Transverse colon (tissue), 4 donors: ENCODE measurements around a stretch of chr22.

- PRO-cap = no peak
- RAMPAGE, long total RNA, 4 experiments = start-site peak on the plus strand in 1 of 4 experiments, at chr22:37807082-37807226 at its widest, 13 reads per replicate
Measured at GRCh38 chr22:37806801-37807303, 882 bp upstream of the GCAT start.

- PRO-cap = no peak
- RAMPAGE, long total RNA, 4 experiments = start-site peak on the minus strand in 1 of 4 experiments, at chr22:37833014-37833117 at its widest, 11 reads per replicate
Measured at GRCh38 chr22:37832445-37833280, 9.5 kb downstream of the GALR3 start.

GRCh38 chr22:37854889-37855386 lies 5.7 kb downstream of the EIF3L start:
- PRO-cap = no peak
- RAMPAGE, long total RNA, 4 experiments = start-site peak on the plus strand in 2 of 4 experiments, at chr22:37854843-37855572 at its widest, 7 to 14 reads per replicate

GRCh38 chr22:37877454-37878157 lies 28.4 kb downstream of the EIF3L start:
- PRO-cap = no peak
- RAMPAGE, long total RNA, 4 experiments = no peak in any of the 4 experiments

- PRO-cap = no peak
- RAMPAGE, long total RNA, 4 experiments = no peak in any of the 4 experiments
Measured at GRCh38 chr22:37887519-37888351, 18.4 kb upstream of the MICALL1 start.

- PRO-cap = unidirectional peak, plus-strand start at chr22:37913562
- RAMPAGE, long total RNA, 4 experiments = no peak in any of the 4 experiments
Measured at GRCh38 chr22:37913135-37913677, 7.1 kb downstream of the MICALL1 start.

- PRO-cap = no peak
- RAMPAGE, long total RNA, 4 experiments = no peak in any of the 4 experiments
Measured at GRCh38 chr22:37985203-37985631, 862 bp upstream of the SOX10 start.

DNA sequence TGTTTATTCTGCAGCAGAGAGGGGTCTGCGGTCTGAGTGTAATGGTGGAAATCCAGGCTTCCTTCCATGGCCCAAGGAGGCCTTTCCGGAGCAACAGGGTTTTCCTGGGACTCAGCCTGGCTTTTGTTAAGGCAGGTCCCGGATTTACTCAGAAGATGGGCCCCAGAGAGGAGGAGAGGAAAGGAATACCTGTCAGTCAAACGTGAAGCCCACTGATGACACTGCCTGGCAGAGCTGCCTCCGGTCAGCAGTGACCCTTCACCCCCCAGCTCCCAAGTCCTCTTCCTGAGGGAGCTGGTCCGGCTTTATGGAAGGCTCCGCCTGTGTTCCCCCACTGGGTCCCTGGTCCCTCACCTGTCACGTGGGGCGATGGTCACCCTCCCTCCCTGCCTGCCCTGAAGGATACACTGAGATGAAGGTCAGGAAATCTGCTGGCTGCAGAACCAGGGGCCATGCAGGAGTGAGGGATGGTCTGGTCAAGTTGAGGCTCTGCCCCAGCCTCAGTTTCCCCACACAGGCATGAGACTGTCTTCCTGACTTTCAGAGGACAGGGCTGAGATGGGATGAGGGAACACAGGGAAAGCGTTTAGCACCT lies 2.9 kb upstream of the SOX10 start:
- PRO-cap = no peak
- RAMPAGE, long total RNA, 4 experiments = no peak in any of the 4 experiments

DNA sequence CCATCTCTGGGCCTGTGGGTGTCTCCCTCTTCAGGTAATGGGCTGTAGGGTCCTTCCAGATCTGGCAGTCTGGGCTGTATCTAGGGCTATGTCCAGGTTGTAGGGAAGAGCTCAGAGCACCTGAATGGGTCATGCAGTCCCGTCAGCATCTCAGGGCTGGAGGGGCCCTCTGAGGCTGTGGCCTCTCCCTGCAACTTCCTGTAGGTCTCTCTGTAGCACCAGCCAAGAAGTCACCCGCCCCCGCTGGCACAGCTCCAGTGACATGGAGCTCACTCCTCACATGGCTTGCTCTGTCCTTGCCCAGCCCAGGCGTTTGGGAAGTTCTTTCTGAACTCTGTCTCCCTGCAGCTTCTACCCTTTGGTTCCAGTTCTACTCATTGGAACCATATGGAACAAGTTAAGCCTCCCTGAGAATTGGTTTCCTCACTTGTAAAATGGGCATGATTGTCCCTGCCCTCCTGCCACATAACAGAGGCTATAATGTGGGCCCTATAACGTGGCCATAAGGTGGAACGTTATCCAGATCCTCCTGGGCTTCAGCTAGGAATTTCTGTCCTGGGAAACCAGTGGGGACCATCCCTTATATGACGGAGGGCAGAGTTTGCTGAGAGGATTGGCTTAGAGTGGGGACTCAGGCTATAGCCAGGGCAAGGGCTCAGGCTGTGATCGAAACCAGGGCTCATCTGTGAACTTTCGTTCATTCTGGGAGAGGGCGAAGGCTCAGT lies 33.3 kb upstream of the SOX10 start:
- PRO-cap = unidirectional peak, minus-strand start at position 152 of the sequence; unidirectional peak, minus-strand start at position 200 of the sequence
- RAMPAGE, long total RNA, 4 experiments = no peak in any of the 4 experiments

DNA sequence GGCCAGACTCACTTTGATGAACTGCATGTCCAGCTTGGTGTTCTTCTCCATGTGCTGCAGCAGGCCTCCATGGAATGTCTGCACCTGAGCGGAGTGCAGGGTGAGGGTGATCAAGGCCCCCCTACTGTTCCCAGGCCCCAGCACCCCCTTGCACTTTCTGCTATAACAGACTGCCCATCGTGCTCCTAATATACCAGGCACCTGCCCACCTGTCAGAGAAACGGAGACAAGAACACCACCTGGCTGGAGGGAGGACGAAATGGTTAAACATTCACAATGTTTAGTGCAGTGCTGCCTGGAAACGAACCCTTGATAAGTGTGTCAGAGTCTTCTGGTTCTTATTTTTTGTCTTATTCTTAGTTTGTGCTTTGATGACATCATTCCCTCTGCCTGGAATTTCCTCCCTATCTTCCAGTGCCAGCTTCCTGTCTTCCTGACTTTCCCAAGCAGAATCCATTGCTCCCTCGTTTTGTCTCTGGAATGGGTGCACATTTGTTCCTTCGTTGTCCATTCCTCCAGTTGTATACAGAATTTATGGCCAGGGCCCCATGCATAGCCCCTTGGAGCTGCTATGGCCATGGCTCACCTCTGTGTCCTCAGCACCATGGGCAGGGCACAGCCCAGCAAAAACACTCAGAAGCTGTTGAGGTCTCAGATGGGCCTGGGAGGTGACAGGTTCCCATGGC lies 11.9 kb downstream of the BAIAP2L2 start:
- PRO-cap = no peak
- RAMPAGE, long total RNA, 4 experiments = start-site peak on the minus strand in 1 of 4 experiments, centred at positions 78 to 148 of the sequence, 23 to 28 reads per replicate

DNA sequence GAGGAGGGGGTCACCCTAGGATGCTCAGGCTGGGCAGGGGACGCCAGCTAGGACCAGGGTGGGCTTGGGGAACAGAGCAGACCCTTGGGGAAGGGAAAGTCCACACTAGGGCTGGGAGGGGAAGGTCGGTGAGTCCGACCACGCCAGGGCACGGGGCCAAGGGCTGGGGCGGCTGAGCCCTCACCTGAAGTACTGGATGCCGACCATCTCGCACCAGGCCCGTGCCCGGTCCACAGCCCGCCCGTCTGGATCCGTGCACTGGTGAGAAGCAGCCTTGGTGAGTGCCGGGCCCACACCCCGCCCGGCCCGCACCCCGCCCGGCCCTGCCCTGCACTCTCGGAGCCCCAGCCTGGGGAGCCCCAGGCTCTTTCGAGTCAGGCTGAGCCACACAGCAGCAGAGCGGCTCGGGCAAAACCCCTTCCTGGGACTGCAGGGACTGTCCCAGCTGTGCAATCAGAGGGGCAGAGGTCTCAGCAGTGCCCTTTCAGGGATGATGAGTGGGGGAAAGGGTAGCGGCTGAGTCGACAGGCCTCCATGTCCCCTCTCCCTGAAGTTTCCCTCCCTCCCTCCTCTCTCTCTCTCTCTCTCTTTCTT lies 1.9 kb upstream of the BAIAP2L2 start:
- PRO-cap = bidirectional peak, plus-strand start at position 362 of the sequence, minus-strand start at position 247 of the sequence
- RAMPAGE, long total RNA, 4 experiments = start-site peak on the minus strand in 1 of 4 experiments, centred at position 264 of the sequence, 9 reads per replicate

DNA sequence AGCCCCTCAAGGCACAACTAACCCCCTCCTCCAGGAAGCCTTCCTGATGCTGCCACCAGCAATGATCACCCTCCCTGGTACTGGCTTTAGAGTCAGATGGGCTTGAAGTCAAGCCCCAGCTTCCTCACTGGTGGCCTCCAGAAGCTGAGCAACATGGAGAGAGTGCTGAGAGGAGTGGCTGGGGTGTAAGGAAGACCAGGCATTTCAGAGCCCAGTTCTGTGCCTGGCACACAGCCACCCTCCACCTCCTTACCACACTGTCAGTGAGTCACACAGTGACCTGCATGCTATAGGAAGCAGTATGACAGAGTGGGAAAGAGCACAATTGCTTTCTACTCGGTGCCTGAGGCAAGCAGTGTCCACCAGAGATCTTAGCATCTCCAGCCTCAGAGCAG lies 24.8 kb upstream of the BAIAP2L2 start:
- PRO-cap = no peak
- RAMPAGE, long total RNA, 4 experiments = no peak in any of the 4 experiments

- PRO-cap = no peak
- RAMPAGE, long total RNA, 4 experiments = no peak in any of the 4 experiments
Measured at GRCh38 chr22:38205188-38205846, 3.5 kb downstream of the MAFF start.

DNA sequence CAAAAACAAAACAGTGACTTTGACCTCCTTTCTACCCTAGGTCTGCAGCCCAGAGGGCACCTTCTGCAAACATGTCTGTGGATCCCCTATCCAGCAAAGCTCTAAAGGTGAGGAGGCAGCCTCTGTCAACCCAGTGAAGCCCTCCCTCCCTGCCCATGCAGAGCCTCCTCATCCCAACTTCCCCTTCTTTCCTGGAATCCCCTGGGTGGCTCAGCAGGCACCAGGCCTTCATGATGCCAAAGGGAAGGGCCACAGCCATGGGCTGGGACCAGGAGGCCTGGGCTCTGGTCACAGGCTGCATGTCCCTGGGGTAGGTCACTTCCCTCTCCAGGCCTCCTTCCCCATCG lies 12.0 kb downstream of the MAFF start:
- PRO-cap = no peak
- RAMPAGE, long total RNA, 4 experiments = no peak in any of the 4 experiments

- PRO-cap = unidirectional peak, plus-strand start at chr22:38272277
- RAMPAGE, long total RNA, 4 experiments = no peak in any of the 4 experiments
Measured at GRCh38 chr22:38271820-38272877, 661 bp downstream of the TMEM184B start.

- PRO-cap = no peak
- RAMPAGE, long total RNA, 4 experiments = no peak in any of the 4 experiments
Measured at GRCh38 chr22:38289703-38290893, 17.3 kb upstream of the TMEM184B start.

DNA sequence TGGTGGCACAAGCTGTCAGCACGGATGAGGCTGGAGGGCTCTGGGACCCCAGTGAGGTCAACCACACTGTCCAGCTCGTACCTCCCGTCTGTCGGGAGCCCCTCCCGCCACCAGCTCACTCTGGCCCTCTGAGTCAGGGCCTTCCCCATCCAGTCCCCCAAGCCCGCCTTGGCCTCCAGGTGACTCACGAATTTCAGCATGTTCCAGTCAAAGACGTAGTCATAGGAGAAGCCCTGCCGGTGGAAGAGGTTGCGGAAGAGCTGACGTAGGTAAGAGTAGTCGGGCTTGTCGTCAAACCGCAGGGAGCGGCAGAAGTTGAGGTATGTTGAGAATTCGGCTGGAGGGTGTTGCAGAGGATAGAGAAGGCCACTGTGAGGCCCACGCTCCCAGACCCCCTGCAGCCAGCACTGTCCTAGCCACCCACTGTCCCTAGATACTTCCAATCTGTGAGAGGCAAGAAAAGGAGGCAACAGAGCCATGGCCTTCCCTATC lies 18.6 kb downstream of the CSNK1E start:
- PRO-cap = no peak
- RAMPAGE, long total RNA, 4 experiments = no peak in any of the 4 experiments

DNA sequence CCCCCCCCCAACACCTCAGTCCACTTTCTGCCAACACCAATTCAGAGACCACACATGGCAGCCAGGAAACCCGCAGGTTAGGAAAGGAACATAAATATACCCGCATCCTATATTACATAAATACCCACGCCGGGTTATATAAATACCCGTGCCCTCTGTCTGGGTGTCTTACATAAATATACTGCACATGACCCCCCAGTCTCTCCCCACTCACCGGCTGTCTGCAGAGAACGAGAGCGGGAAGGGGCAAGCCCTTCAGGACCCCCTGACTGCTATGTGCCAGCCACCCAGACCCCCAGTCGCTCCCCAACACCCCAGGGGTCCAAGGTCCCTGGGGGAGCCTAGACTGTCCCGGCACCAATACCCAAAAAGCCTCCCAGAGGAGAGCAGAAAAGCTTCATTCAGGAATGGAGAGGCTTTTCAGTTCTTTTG lies 1.6 kb downstream of the CSNK1E start:
- PRO-cap = no peak
- RAMPAGE, long total RNA, 4 experiments = no peak in any of the 4 experiments

- PRO-cap = unidirectional peak, minus-strand start at chr22:38317886
- RAMPAGE, long total RNA, 4 experiments = no peak in any of the 4 experiments
Measured at GRCh38 chr22:38317653-38318000, 394 bp upstream of the CSNK1E start.

DNA sequence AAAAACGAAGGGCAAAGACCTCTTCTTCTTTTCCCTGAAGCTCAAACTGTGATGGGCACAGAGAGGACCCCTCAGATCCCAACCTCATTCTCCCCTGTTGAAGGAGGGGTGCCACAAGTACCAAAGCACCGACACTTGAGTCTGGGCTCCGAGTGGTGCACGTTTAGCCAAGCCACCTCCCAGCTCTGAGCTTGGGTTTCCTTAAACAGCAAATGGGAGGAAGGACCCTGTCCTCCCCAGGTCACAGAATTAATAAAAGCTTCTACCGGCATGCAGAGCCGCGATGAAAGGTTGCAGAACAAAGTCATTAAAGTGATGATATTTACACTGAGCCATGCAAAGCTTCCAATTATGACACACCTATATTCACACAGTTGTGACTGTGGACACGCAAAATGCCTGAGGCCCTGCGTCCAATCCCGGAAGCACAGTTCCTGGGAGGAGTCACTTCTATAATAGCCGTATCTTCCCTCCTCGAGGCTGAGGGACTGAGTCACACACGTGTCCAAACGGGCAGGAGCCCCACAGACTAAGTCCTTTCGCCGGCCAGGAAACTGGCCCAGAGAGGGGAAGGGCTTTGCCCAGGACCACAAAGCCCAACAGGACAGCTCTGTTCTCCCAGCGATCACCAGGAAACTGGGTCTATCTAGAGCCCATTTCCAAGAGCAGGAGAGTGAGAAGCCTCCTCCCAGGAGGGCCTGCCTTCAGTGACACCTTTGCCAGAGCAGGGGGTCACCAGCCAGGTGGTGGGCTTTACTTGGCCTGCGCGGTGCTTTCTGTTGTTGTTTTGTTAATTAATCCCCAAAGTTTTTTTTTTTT lies 977 bp upstream of the CSNK1E start:
- PRO-cap = bidirectional peak, plus-strand start at position 504 of the sequence, minus-strand start at position 427 of the sequence
- RAMPAGE, long total RNA, 4 experiments = no peak in any of the 4 experiments